Mesenchymal stem cell of Wharton's jelly (primary cell): ENCODE measurements around the genes FBXW5, ENTPD2, TMEM210, SSNA1, TMEM203 and SLC34A3.

DNA sequence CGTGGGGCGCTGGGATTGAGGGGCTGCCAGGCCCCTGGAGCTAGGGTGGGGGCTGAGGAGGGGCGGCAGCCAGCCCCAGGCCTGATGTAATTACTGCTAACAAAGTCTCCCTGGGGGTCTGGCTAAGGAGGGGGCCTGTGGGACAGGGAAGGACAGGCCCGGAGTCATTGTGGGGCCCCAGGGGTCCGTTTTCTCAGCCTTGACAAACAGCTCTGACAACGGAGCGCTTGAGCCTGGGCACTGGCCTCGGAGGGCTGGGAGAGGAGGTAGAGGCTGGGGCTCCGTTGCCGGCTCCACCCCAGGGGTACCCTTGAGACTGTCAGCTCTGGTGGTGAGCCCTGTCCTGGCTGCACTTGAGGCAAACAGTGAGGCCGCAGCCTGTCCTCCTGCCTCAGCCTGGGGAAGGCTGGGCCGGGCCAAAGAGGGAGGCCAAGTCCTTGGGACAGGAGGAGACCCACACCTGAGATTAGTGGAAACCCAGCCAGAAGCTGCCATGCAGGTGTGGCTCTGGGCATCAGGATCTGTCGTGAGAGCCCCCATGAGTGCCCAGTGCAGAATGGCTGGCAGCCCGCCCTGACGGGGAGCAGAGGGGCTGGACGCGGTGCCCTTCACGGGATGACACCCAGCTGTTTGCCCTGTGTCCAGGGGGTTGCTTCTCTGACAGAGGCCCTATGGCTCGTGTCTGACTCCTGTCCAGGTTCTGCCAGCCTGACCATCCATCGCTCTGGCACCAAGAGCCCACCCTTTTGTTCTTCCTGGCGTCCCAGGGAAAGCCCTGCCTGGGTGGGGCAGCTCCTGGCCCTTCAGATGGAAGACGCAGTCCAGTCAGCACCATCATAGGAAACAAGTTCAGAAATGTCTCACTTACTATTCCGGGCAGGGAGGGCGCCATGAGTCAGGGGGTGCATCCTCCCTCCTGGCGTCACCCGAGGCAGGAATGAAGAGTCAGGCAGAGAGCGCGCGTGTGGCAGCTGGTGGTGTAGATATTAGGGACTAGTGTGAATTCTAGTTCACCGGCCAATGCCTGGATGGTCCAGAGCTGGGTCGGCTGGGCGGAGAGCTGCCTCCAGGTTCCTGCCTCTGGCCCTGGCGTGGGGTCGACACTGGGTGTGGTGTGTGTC lies 8.5 kb downstream of the DIPK1B start:
- CAGE, long polyA plus RNA, result no peak

- CAGE, long polyA plus RNA, result no peak
Observed at GRCh38 chr9:136723109-136724409, 11.2 kb downstream of the DIPK1B start.

GRCh38 chr9:136857759-136858653 lies 5.9 kb downstream of the MAMDC4 start:
- CAGE, long polyA plus RNA, result no peak

GRCh38 chr9:136864913-136865619 lies 1.0 kb downstream of the EDF1 start:
- CAGE, long polyA plus RNA, result no peak

- CAGE, long polyA plus RNA, result no peak
Observed at GRCh38 chr9:136942058-136943135, 2.1 kb downstream of the FBXW5 start.

DNA sequence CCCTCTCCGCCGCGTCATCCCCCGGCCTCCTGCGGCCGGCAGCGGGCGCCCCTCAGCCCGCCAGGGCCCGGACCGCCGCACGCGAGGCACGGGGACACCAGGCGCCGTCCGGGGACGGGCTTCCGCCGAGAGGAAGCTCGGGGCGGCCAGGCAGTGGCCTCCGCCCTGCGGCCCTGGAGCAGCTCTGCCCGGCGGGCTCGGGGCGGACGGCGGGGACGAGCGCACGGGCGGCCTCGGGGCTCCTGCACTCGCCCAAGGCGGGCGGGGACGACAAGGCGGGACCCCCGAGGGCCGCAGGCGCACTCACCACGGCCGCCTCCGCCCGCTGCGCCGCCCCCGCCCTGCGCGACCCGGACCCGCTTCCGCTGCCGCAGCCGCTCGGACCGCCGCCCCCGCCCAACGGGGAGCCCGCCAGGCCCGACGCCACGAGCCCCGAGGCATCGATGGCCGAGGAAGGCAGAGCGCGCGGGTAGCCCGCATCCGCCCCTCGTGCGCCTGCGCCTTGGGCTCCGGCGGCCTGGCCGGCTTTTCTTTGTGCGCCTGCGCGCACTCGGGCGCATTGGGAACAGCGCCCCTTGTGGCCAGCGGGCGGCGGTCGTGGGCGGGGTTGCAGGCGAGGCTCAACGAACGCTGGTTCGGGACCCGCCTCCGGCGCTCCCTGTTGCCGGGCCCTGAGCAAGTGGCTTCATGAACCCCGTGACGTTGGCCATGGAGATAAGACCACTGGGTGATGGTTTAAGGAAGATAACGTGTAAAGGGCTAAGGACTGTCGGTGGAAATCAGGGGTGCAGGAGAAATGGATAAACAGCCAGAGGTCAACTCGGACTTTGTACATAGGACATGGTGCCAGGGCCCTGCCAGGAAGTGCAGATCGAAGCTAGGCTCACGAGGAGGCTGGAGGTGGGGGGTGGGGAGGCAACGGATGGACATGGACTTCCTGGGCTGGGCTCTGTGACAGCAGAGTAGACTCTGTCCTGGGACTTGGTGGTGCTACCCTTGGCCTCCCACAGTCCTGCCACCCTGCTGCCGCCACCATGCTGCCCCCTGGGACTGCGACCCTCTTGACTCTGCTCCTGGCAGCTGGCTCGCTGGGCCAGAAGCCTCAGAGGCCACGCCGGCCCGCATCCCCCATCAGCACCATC lies at the start of gene FBXW5:
TSS of gene FBXW5 (minus strand) at position 452 of the 1,142 bp plus-strand sequence.
- CAGE, long polyA plus RNA, result no peak

GRCh38 chr9:136986048-136986315 lies 3.2 kb downstream of the LCNL1 start:
- CAGE, long polyA plus RNA, result no peak

DNA sequence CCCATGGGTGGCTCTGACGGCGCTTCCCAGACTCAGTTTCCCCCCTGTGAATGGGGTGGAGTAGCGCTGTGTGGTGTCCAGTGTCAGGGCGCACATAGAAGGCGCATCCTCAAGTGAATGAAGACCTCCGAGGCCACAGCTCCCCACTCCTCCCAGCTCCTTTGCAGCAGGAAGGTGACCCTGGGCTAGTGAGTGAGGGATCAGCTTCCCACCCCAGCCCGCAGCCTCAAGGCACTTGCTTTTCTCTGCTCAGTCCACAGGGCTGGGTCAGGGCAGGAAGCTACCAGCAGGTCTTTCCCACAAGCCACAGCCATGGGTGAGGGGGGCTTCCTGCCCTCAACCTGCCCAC lies 950 bp upstream of the ABCA2 start:
- CAGE, long polyA plus RNA, result no peak

DNA sequence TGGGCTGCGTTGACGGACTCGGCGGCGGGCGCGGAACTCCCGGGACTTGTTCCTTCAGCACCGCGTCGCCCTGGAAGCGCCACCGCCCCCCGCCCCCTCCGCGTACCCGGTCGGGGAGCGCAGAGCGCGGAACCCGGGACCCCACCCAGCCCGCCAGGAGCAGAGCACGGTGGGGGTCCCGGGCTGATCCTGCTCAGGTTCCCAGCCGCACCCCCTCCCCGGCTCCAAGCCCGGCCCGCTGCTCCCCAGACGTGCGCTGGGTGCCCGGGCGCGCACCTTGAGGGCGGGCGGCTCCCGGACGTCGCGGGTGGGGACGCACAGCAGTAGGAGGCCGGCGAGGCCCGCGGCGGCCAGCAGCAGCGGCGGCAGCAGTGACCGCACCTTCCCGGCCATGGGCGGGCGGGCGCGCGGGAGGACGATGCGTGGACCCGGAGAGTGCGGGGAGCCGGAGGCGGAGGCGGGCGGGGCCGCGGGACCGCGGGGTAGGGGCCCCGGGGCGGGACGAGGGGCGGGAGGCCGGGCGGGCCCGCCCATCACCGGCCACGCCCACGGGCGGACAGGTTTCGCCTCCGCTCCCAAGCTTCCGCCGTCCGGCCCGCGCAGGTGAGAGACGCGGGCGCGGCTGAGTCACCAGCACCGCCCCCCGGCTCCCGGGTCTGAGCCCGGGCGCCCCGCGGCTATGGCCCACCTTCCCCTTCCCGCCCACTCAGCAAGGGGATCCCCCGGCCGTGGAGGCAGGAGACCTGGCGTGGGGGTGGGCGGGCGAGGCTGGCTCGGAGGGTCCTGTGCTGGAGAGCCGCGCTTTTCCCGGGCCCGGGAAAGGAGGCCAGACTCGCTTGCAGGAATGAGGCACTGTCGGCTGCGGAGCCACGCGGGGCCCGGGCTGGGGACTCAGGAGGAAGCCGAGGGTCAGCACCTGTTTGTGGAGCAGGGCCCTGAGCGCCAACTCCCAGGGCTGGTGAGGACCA lies at the start of gene ENTPD2:
TSS of gene ENTPD2 (minus strand) at position 457 of the 968 bp plus-strand sequence.
- CAGE, long polyA plus RNA, result no peak

DNA sequence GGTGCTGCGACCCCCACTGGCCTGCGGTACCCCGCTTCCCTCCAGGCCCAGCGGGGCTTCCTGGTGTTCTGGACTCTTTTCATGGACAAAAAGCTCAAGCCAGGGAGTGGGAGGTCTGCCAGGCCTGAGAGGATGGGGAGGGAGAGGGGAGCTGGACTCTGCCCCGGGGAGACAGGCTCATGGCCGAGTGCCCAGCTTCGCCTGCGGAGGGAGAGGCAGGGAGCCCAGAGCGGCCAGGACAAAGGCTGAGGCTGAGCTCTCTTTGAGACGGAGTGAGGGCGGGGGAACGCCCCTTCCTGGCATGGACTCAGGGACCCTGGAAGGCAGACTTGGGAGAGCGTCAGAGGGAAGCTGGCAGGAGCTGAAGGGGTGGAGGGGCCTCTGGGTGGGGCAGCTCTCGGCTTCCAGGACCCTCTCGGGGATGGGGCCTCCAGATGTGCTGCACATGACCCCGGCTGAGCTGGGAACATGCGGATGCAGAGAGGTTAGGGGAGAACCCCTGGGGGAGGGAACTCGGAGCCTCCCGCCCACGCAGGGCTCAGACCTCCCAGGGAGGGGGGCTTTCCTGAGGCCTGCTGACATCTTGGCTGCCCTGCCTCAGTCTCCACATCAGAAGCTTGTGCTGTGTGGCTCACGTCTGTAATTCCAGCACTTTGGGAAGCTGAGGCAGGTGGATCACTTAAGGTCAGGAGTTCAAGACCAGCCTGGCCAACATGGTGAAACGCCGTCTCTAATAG lies 1.9 kb upstream of the ENTPD2 start:
- CAGE, long polyA plus RNA, result no peak

- CAGE, long polyA plus RNA, result no peak
Observed at GRCh38 chr9:137070982-137071492, 680 bp upstream of the SAPCD2 start.

- CAGE, long polyA plus RNA, result start-site peak on the minus strand at chr9:137129699-137129740, 15 and 50 reads in 2 replicates
Observed at GRCh38 chr9:137129602-137130089, 9.3 kb upstream of the GRIN1 start.

DNA sequence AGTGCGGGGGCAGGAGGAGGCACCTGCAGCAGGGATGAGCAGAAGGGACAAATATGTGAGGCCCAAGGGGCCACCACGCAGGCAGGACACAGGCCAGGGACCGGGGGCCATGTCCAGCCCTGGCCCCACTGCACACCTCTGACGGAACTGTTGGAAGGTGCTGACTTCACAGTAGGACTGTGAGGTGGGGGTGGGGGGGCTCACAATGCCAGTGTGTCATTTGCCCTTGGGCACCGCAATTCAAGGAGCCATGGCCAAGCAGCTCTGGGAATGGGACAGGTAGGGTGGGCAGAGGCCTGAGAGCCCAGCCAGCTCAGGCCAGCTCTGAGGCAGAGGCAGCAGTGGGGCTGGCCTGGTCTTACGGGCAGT lies at the start of gene TMEM210:
TSS of gene TMEM210 (minus strand) at position 140 of the 369 bp plus-strand sequence.
- CAGE, long polyA plus RNA, result no peak

DNA sequence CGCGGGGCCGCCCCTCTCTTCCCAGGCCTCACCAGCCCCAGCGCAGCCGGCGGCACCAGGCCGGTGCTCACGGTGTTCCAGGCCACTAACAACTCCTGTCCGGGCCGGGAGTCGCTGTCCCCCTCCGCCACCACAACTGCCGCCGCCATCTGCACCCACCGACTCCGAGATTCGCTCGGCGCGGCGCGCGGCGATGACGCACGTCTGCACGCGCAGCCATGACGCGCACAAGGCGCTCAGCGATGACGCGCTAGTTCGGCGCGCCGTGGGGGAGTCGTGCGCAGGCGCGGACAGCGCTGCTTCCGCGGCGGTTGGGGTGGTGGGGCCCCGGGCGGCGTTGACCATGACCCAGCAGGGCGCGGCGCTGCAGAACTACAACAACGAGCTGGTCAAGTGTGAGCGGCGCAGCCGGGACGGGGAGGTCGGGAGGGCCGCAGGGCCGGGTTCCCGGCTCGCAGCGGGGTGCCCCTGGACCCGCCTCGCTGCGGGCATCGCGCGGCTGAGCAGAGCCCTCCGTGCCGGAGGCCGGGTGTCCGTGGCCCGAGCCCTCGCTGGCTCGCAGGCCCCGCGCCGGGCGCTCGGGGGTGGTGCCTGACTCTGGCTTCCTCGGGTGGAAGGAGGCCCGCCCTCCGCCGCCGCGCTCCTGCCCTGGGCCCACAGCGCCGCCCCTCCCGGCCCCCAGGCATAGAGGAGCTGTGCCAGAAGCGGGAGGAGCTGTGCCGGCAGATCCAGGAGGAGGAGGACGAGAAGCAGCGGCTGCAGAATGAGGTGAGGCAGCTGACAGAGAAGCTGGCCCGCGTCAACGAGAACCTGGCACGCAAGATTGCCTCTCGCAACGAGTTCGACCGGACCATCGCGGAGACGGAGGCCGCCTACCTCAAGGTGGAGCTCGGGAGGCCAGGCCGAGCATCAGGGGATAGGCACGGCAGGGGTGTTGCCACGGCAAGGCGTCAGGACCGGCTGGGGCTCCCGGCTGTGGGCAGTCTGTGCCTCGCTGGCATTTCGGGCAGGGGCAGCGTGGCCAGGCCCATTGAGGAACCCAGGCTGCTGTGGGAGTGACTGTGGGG lies at the start of gene SSNA1:
TSS of gene SSNA1 (plus strand) at position 293 of the 1,067 bp plus-strand sequence.
- CAGE, long polyA plus RNA, result no peak

DNA sequence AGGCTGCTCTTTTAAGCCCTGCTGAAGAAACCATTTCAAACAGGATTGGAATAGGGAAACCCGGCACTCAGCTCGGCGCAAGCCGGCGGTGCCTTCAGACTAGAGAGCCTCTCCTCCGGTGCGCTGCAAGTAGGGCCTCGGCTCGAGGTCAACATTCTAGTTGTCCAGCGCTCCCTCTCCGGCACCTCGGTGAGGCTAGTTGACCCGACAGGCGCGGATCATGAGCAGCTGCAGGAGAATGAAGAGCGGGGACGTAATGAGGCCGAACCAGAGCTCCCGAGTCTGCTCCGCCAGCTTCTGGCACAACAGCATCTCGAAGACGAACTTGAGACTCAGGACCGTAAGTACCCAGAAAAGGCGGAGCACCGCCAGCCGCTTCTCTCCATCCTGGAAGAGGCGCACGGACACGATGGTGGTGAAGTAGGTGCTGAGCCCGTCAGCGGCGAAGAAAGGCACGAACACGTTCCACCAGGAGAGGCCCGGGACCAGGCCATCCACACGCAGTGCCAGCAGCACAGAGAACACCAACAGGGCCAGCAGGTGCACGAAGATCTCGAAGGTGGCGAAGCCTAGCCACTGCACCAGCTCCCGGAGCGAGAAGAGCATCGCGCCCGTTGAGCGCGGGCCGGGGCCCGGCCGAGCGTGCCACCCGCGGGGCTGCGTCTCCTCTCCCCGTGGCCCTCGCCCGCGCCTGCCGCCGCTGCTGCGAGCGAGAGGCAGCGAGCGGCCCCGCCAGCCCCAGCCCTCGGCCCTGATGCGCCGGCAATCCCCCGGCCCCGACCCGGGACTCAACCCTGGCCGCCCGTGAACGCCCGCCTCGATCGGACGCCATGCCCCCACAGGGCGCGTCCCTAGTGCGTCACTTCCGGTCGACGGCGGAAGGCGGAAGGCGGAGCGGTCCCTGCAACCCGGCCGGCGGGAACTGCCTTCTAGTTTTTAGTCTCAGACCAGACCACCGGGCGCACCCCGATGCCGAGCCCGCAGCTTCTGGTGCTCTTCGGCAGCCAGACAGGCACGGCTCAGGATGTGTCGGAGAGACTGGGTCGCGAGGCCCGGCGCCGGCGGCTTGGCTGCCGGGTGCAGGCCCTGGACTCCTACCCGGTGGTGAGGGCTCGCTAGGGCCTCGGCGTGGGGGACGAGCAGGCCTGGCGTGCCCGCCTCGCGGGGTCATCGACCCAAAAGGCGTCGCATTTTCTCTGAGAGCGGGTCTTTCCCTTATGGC lies at the start of gene TMEM203:
TSS of gene TMEM203 (minus strand) at position 840 of the 1,222 bp plus-strand sequence.
- CAGE, long polyA plus RNA, result start-site peak on the minus strand centred at position 805 of the sequence, 68 bp wide, 156 and 17 reads in 2 replicates

- CAGE, long polyA plus RNA, result no peak
Observed at GRCh38 chr9:137230042-137231067, at the start of gene SLC34A3. TSS of gene SLC34A3 (plus strand) at chr9:137230901.

GRCh38 chr9:137237704-137237965 lies 3.5 kb upstream of the TUBB4B start:
- CAGE, long polyA plus RNA, result no peak

GRCh38 chr9:137279995-137280712 lies 2.6 kb downstream of the TOR4A start:
- CAGE, long polyA plus RNA, result no peak

DNA sequence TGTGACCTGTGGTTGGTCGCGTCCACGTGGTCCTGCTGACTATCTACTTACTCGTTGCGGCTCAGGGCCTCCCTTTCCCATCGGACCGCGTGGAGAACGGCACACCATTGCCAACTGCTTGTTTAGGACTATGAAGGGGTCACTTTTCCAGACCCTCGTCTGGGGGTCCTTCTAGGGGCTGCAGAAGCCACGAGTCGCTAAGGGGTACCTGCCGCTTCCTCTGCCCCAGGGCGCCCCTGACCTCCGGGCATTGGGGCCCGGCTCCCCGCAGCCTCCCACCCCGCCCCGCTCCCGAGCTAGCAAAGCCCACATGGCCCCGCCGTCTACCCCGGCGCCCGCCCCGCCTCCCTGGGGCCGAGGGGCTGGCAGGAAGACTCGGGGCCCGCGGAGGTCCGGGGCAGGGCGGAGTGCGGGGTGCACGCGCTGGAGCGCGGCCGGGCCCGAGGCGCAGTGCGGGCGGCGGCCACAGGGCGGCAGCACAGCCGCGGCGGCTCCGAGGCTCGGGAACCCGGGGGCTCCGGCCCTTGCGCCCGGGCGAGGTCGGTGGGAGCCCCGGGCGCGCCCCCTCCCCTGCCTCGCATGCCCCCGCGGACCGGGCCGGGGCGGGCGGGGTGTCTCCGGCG lies 6.9 kb downstream of the NRARP start:
- CAGE, long polyA plus RNA, result no peak

- CAGE, long polyA plus RNA, result no peak
Observed at GRCh38 chr9:137316049-137317098, 14.3 kb upstream of the NRARP start.